ENCODE measurements around the gene GNA14.

- PRO-cap, 4 experiments, result no peak in any of the 4 experiments
- RAMPAGE, long total RNA, 4 experiments, result no peak in any of the 4 experiments
These were observed 156.0 kb downstream of the GCNT1 start for GRCh38 chr9:76614751-76615680.

DNA sequence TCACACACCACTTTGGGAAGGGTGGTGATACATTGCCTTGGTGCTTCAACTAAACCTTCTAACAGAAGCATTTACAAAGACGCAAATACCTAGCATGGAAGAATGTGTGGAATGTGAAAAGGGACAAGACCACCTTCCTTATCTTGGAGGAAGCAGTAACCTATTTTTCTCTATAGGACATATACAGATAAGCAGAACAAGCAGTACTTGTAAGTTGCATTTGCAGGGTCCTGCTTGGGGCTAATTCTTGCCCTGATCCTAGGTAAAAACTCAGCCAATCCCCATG lies 102.8 kb downstream of the PRUNE2 start:
- PRO-cap, 4 experiments, result no peak in any of the 4 experiments
- RAMPAGE, long total RNA, 4 experiments, result no peak in any of the 4 experiments

DNA sequence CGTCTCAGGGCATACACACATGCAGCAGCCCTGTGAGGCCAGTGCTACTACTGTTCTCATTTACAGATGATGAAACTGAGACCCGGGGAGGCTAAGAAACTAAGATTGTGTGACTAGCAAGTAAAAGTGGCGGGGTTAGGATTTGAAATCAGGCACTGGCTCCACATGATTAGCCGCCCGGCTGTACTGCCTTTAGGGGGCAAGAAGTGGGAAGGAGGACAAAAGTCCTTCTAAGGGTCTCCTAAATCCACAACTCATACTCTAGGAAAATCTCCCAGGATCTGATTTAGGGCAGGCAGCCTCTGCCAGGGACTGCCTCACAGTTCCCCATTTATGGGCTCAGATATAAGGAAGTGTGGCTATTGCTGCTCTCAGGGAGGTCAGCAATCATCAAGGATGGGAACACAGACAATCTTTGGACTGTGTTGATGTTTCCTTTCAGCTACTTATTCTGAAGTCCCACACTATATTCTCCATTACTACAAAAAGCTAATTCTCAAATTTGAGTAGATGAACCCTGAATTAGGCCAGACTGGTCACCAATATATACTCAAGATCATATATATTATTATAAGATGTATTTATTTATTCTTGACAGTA lies 7.8 kb downstream of the PRUNE2 start:
- PRO-cap, 4 experiments, result no peak in any of the 4 experiments
- RAMPAGE, long total RNA, 4 experiments, result no peak in any of the 4 experiments

DNA sequence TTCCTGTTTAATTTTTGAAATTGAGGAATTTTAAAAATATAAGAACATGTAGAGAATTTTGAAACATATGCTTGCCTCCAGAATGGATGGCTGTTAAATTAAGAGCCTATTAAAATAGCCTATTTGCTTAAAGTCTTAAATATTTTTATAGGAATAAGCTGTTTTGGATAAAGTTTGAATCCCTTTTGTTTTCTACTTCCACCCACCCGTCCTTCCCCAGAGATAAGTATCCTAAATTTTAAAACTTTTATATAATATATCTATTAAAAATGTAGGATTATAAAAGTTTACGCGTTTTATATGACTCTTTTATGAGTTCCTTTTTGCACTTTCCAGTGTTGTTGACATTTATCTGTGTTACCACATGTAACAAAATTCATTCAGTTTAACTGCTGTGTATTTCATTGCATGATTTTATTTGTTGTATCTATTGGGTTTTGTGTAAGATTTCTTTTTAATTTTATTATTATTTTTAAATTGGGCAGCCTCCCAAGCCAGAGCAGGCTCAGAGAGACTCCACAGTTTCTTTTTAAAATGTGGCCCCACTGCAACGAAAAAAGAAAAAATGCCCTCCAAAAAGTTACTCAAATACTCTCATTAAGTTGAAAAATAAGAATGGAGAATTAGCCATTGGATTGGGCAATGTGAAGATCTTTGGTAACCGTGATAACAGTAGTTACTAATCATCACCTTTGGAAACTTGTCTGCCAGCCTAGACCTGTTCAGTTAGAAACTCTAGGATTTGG lies 33.9 kb downstream of the VPS13A start:
- PRO-cap, 4 experiments, result no peak in any of the 4 experiments
- RAMPAGE, long total RNA, 4 experiments, result no peak in any of the 4 experiments

DNA sequence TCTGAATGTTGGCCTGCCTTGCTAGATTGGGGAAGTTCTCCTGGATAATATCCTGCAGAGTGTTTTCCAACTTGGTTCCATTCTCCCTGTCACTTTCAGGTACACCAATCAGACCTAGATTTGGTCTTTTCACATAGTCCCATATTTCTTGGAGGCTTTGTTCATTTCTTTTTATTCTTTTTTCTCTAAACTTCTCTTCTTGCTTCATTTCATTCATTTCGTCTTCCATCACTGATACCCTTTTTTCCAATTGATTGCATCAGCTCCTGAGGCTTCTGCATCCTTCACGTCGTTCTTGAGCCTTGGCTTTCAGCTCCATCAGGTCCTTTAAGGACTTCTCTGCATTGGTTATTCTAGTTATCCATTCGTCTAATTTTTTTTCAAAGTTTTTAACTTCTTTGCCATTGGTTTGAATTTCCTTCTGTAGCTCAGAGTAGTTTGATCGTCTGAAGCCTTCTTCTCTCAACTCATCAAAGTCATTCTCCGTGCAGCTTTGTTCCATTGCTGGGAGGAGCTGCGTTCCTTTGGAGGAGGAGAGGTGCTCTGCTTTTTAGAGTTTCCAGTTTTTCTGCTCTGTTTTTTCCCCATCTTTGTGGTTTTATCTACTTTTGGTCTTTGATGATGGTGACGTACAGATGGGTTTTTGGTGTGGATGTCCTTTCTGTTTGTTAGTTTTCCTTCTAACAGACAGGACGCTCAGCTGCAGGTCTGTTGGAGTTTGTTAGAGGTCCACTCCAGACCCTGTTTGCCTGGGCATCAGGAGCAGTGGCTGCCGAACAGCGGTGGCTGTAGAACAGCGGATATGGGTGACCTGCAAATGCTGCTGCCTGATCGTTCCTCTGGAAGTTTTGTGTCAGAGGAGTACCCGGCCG lies 165.3 kb downstream of the GNA14 start:
- PRO-cap, 4 experiments, result no peak in any of the 4 experiments
- RAMPAGE, long total RNA, 4 experiments, result no peak in any of the 4 experiments

- PRO-cap, 4 experiments, result peak in 2 of 4 experiments; most common plus-strand start chr9:77648378 (in 1); most common minus-strand start chr9:77648316 (in 2)
- RAMPAGE, long total RNA, 4 experiments, result start-site peak on the minus strand in 2 of 4 experiments, at chr9:77648283-77648779 at its widest, 25 to 47 reads per replicate
These were observed at the start of gene GNA14 for GRCh38 chr9:77648201-77649157. Gene GNA14, minus strand, starts transcription at chr9:77648322.

DNA sequence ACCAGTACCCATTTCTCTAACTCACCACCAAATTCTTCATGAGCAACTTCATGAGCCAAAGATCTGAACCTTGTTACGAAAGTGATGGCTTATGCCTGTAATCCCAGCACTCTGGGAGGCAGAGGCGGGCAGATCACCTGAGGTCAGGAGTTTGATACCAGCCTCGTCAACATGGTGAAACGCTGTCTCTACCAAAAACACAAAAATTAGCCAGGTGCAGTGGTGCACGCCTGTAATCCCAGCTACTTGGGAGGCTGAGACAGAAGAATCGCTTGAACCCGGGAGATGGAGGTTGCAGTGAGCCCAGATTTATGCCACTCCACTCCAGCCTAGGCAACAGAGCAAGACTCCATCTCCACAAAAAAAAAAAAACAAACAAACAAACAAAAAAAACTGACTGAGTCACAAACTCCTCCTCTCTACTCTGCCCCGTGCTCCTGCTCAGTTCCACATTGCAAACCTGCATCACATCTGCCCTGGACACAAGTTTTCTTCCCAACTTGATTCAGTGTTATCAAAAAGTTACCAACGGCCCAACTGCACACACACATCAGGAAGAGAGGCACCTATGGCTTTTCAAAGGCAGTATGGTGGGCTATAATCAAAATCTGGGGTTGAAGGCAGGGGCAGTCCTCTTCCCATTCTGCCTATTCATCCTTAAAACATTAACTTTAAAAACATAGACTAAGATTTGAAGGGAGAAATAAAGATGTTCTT lies 61.6 kb downstream of the GNAQ start:
- PRO-cap, 4 experiments, result no peak in any of the 4 experiments
- RAMPAGE, long total RNA, 4 experiments, result no peak in any of the 4 experiments

- PRO-cap, 4 experiments, result no peak in any of the 4 experiments
- RAMPAGE, long total RNA, 4 experiments, result no peak in any of the 4 experiments
These were observed 1.2 kb downstream of the PSAT1 start for GRCh38 chr9:78297848-78298727.

DNA sequence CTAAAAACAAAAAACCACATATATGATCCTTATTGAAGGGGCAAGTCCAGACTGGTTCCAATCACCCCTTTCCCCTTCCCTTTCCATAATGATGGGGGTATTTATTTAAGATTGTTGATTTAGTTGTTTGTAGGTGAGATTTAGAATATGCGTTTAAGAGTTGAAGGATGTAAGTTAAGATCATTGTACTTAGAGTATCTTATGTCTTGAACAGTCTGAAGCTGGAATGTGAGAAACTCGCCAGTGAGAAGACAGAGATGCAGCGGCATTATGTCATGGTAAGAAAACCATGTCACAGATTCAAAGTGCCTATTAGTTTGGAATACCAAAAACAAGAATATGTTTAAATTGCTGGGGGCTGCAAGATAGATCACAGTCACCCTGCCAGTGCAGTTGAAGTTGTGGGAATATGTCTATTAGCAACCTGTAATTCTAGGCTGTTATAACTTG lies 2.9 kb downstream of the TLE4 start:
- PRO-cap, 4 experiments, result no peak in any of the 4 experiments
- RAMPAGE, long total RNA, 4 experiments, result no peak in any of the 4 experiments

DNA sequence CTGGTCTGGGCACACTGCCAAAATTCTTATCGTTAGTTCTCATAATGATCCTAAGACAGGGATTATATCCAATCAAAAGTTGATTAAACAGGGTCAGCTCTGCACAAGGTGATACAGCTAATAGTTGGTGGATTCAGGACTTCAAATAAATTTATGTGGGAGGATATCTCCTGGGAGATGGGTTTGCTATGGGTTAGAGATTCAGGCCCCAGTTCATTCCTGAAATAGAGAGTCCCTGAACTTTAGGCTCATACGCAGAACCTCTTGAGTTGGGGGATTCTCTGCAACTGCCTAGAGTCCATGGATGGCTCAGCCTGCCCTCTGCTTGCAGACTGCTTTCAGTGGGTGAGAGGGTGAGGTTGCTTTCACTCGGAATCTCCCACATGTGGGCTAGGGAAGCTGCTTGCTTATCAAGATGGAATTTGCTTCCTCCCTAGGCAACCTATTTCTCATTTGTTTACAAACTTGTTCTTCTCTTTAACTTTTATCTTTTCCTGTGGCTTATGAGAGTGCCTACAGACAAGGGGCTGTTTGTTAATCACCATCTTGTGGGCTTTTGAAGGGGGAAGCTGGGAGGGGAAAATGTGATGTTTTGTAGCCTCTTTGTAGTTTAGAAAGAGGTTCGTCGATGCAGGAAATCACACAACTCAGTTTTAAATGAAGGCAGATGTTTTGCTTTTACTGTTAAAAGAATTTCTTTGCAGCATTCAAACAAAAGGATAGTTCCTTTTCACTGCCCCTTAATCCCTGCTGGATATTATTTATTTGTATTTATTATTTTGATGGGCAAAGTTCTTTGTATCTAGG lies 10.0 kb downstream of the TLE4 start:
- PRO-cap, 4 experiments, result no peak in any of the 4 experiments
- RAMPAGE, long total RNA, 4 experiments, result no peak in any of the 4 experiments

GRCh38 chr9:79975617-79976360 lies 404.0 kb downstream of the TLE4 start:
- PRO-cap, 4 experiments, result no peak in any of the 4 experiments
- RAMPAGE, long total RNA, 4 experiments, result no peak in any of the 4 experiments

GRCh38 chr9:81665364-81665633 lies 24.0 kb downstream of the TLE1 start:
- PRO-cap, 4 experiments, result no peak in any of the 4 experiments
- RAMPAGE, long total RNA, 4 experiments, result no peak in any of the 4 experiments

DNA sequence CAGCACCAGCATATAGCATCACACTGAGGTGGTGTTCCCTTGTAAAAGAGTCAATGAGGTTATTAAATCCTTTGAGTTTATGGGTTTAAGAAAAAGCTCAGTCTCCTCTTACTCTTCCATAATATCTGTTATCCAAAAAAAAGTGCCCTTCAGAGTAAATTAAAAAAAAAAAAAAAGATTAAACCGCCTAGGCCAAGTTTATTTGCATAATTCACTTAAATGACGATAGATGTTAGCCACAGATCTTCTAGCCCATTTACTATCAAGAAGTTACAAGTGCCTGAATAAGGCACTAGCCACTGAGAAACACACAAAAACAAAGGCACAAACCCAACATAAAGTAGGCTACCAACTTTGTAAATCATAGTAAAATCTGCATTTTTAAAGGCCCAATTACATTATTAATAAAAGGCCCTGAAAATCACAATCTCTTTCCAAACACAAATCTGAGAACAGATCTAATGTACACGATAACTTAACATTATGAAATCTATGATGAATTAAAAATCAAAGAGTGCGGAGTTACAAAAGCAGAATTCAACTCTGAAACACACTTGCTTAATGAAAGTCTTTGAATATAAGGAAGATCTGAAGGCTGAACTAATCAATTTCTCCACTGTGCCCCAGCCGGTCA lies 5.2 kb downstream of the TLE1 start:
- PRO-cap, 4 experiments, result no peak in any of the 4 experiments
- RAMPAGE, long total RNA, 4 experiments, result no peak in any of the 4 experiments

DNA sequence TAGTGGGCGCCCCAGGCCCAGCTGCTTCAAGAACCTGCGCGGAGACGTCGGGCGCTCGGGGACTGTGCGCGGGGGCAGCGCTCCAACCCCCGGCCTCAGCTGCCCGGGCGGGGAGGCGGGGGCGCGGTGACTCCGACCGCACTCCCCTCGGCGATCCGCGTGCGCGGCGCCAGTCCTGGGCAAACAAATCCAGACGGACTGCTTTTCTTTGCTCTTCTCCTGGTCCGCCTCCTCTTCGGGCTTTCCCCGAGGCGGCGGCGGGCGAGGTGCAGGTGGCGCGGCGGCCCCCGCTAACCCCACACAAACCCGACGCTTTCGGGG lies 926 bp downstream of the TLE1 start:
- PRO-cap, 4 experiments, result no peak in any of the 4 experiments
- RAMPAGE, long total RNA, 4 experiments, result no peak in any of the 4 experiments

DNA sequence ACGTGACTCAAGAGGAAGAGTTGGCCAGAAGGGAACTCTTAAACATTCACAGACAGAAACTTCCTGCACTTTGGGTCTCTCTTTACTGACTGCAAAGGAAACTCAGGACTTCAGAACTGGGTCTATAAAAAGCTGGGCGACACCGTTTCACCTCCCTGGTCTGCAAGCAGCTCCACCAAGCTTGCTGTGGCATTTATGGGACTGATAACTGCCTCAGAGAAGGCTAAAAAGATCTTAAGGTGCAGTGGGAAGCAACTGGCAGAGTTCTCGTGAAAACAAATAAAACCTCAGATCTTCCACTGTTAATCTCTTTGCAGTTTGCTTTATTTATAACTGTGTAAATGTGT lies 48.6 kb upstream of the SPATA31D4 start:
- PRO-cap, 4 experiments, result no peak in any of the 4 experiments
- RAMPAGE, long total RNA, 4 experiments, result no peak in any of the 4 experiments

DNA sequence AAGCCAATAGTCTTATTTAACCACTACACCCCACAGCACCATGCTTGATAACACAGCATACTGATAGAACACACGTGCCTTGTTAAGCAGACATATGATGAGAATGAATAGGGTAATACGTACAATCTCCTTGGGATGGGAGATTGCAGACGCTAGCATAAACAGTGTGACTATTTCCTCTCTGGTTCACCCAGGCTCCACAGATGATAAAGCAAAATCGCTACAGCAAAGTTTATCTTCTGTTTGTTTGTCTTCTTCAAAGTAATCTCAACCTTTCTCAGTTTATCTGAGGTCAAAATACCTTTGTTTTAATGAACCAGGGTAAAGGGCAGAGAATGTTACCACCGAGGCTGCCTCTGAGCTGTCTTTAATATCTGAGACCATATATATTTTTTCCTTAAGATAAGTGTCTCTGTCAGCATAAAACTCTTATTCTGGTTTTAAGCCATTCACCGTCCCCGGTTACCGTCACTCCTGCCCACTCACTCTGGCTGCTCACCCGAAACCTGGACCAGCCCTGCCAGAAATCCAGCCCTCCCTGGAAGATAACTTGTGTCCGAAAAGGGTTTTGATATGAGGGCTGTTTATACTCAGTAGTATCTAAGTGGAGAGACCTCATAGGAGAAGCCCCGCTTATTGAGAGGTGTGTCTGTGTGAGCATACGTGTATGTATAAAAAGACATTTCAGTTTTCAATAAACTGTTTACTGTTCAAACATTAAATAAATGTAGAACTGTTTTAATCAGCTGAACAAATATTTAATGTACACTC lies 465.5 kb downstream of the RASEF start:
- PRO-cap, 4 experiments, result no peak in any of the 4 experiments
- RAMPAGE, long total RNA, 4 experiments, result no peak in any of the 4 experiments

DNA sequence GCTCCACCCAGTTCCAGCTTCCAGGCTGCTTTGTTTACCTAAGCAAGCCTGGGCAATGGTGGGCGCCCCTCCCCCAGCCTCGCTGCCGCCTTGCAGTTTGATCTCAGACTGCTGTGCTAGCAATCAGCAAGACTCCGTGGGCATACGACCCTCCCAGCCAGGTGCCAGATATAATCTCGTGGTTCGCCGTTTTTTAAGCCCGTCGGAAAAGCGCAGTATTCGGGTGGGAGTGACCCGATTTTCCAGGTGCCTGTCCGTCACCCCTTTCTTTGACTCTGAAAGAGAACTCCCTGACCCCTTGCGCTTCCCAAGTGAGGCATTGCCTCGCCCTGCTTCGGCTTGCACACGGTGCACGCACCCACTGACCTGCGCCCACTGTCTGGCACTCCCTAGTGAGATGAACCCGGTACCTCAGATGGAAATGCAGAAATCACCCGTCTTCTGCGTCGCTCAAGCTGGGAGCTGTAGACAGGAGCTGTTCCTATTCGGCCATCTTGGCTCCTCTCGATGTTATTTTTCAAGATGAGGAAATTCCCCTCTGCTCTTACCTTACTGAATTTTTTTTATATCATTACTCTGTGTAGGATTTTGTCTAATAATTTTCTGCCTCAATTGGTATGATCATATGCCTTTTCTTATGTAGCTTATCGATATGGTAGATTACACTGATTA lies 287.9 kb downstream of the RASEF start:
- PRO-cap, 4 experiments, result no peak in any of the 4 experiments
- RAMPAGE, long total RNA, 4 experiments, result no peak in any of the 4 experiments

- PRO-cap, 4 experiments, result no peak in any of the 4 experiments
- RAMPAGE, long total RNA, 4 experiments, result no peak in any of the 4 experiments
These were observed 178.9 kb downstream of the RASEF start for GRCh38 chr9:82884024-82884490.

DNA sequence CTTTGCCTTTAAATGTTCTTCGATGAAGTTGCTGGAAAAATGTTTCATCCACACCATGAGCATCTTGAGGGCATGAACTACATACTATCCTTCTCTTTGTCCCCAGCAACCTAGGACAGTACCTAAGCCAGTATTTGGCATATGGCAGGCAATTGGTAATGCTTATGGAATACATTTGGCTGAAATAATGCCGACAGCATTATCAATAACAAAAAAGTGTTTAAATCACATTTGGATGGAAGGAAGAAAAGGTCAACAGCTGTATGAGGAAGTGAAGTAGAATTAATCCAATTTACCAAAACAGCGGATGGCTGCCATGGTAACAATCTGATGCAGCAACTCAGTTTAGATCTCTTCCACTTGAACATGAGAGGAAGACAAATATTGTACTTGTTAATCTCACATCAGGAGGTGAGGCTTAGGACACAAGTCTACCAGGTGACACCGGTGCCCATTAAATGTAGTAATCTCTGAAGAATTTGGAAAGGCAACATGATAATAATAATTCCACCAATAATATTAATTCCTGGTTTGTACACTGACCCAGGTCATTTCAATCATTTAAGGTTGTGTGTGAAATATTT lies 2.5 kb downstream of the RASEF start:
- PRO-cap, 4 experiments, result no peak in any of the 4 experiments
- RAMPAGE, long total RNA, 4 experiments, result no peak in any of the 4 experiments

GRCh38 chr9:83061936-83062751 lies 798 bp downstream of the RASEF start:
- PRO-cap, 4 experiments, result no peak in any of the 4 experiments
- RAMPAGE, long total RNA, 4 experiments, result no peak in any of the 4 experiments